ENCODE results near the gene NEDD1.

DNA sequence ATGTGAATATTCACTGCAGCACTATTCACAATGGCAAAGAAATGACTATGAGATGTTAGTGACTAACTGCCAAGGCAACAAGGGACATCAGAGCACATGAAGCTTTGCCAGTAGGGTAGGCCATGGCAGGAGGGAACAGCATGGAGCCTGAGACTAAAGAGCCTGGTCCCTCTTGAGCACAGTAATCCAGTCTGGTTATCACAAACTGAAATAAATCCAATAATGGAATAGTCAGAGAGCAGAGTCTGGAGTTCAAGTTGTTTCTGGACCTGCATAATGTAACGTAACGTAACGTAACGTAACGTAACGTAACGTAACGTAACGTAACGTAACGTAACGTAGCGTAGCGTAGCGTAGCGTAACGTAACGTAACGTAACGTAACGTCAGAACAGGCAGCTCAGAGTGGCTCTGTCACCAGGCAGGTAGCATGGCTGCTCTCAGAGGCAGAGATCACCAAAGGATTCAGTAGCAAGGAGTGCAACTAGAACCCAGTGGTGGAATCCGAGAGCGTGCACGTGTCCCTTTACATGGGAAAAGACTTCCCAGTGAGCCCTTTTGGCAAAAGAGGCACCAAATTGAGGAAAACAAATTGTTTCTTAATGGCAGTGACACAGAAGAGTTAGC, 85.7 kb upstream of the USP44 start:
- PRO-cap, 4 experiments: no peak in any of the 4 experiments
- RAMPAGE, long total RNA, 2 experiments: no peak in any of the 2 experiments
- RRBS: no CpG with 5 or more reads among the region's 24 CpGs

DNA sequence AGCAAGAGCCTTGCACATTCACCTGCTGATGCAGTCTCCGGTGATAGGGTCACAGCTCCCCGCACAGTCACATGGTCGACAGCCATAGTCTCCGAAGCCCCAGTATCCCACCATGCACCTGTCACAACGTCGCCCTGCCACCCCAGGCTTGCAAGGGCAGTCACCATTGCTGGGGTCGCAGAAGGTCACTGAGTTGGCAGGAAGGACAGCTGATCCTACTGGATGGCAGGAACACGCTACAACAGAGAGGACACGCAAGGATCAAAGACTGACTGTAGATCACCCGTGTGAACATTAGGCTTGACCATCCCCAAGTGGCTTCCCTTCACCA, 107.1 kb downstream of the NTN4 start:
- PRO-cap, 4 experiments: no peak in any of the 4 experiments
- RAMPAGE, long total RNA, 2 experiments: no peak in any of the 2 experiments
- RRBS: no CpG with 5 or more reads among the region's 10 CpGs

GRCh38 chr12:95742563-95742930, 48.0 kb downstream of the NTN4 start:
- PRO-cap, 4 experiments: no peak in any of the 4 experiments
- RAMPAGE, long total RNA, 2 experiments: no peak in any of the 2 experiments
- RRBS: no CpG with 5 or more reads among the region's 2 CpGs

GRCh38 chr12:95786826-95787547, 3.6 kb downstream of the NTN4 start:
- PRO-cap, 4 experiments: no peak in any of the 4 experiments
- RAMPAGE, long total RNA, 2 experiments: start-site peak on the minus strand in 1 of 2 experiments, at chr12:95786952-95787495 at its widest, 6 to 10 reads per replicate
- RRBS: no CpG with 5 or more reads among the region's 16 CpGs

- PRO-cap, 4 experiments: no peak in any of the 4 experiments
- RAMPAGE, long total RNA, 2 experiments: no peak in any of the 2 experiments
- RRBS: no CpG with 5 or more reads among the region's 5 CpGs
Measured at GRCh38 chr12:95944381-95944645, 1.2 kb downstream of the AMDHD1 start.

DNA sequence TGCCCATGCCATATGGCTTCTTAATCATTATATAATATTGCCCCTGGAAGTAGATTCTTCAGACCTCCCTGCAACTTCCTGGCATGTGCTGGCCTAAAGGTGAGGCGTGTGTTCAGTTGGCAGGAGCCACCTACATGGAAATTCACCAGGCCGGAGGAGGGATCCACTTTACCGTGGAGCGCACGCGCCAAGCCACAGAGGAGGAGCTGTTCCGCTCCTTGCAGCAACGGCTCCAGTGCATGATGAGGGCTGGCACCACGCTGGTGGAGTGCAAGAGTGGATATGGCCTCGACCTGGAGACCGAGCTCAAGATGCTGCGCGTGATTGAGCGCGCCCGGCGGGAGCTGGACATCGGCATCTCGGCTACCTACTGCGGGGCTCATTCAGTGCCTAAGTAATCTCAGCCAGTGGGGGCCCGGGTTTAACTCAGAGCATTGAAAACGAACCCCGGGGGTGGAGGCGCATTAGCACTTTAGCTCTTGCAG, 13.5 kb downstream of the AMDHD1 start:
- PRO-cap, 4 experiments: no peak in any of the 4 experiments
- RAMPAGE, long total RNA, 2 experiments: no peak in any of the 2 experiments
- RRBS: 41% methylated on average over 5 of the region's 24 CpGs

- PRO-cap, 4 experiments: peak in 1 of 4 experiments; most common plus-strand start chr12:96194930 (in 1)
- RAMPAGE, long total RNA, 2 experiments: no peak in any of the 2 experiments
- RRBS: 1% methylated on average over 23 of the region's 35 CpGs
Measured at GRCh38 chr12:96194804-96195003, 529 bp downstream of the ELK3 start.

DNA sequence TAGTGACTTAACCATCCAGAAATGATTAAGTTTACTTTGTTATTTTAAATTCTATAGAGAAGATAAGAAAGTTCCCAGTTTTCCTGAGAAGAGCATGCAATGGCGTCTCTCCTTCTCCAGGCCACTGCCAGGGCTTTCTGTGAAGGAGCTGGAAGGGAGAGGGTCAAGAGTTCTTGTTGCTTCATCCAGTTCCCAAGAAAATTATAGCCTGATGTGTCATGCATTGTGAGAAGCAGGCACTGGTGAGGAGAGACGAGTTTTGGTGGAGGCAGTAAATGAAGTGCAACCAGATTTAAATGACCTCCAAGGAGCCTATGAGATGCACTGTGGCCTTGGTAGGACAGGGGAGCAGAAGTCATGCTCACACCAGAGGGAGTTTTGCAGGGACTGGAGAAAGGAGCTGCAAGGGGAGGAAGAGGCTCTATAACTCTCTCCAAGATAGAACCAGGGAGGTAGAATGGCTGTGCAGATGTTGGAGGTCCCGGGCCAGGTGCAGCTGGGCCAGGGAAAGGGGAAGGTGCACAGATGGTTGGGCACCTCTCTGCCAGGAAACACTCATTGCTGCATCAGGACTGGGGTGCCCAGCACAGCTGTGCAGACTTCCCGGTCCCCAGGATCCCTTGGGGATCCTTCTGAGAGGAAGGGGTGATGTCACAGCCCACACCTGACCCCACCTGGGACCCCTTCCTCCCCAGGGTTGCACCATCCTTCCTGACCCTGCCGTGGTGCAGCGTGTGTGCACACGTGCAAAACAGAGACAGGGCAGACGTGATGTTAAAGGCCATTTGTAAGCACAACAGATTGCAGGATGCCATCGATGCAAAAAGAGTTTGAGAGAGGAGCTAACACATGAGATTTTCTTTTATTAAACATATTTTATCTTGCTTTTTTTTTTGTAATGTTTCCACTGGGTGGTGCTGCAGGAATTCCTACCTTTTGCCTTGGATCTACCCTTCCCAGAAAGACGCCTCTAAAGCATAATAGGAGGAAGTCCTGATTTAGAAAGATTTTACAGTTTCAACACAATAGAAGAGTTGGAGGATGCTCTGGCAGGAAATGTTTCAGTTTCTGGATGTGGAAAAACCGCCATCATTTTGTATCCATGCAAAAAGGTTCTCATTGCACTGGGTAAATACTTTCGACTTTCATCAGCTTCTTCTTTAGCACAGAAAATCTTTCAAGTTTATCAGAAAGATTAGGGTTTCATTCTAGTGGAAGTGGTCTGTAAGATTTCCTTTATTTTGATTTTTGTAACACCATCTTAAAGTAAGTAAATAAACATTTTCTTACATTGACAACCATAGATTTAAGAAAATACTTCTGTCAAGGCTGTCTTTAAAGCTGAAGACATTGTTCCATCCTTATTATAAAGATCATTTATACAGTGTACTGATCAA, 14.7 kb downstream of the ELK3 start:
- PRO-cap, 4 experiments: peak in 1 of 4 experiments; most common plus-strand start position 1,025 of the sequence (in 1)
- RAMPAGE, long total RNA, 2 experiments: no peak in any of the 2 experiments
- RRBS: 100% methylated on average over 1 of the region's 12 CpGs

- PRO-cap, 4 experiments: peak in 3 of 4 experiments; most common plus-strand start chr12:96234373 (in 1); most common minus-strand start chr12:96234205 (in 2)
- RAMPAGE, long total RNA, 2 experiments: no peak in any of the 2 experiments
- RRBS: no CpG with 5 or more reads among the region's 21 CpGs
Measured at GRCh38 chr12:96233972-96234686, 40.0 kb downstream of the ELK3 start.

GRCh38 chr12:96279488-96280286, 85.5 kb downstream of the ELK3 start:
- PRO-cap, 4 experiments: no peak in any of the 4 experiments
- RAMPAGE, long total RNA, 2 experiments: no peak in any of the 2 experiments
- RRBS: no CpG with 5 or more reads among the region's 6 CpGs

- PRO-cap, 4 experiments: no peak in any of the 4 experiments
- RAMPAGE, long total RNA, 2 experiments: start-site peak on the minus strand in 1 of 2 experiments, at chr12:96281146-96281253 at its widest, 8 reads per replicate
- RRBS: no CpG with 5 or more reads among the region's 10 CpGs
Measured at GRCh38 chr12:96280287-96281314, 86.4 kb downstream of the ELK3 start.

DNA sequence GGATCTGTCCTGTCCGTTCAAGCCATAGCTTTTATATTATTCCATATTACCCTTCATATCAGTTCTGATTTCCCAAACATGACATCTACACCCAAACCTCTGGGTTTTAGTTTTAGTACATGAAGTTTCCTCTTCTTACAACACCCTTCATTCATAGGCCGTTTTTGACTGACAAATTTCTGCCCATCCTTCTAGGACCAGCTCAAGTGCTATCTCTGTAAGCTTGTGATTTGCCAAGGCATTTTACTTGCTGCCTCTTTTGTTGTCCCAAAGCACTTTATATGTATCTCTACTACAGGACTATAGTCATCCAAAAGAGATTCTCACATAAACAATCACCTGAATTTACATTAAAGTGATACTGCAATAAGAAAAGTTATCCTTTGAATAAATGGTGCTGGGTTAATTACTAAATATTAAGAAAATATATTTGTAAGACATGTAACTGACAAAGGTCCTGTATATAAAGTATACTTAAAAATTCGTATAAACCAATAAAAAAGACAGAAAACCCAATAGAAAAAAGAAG, 91.0 kb downstream of the CDK17 start:
- PRO-cap, 4 experiments: no peak in any of the 4 experiments
- RAMPAGE, long total RNA, 2 experiments: start-site peak on the minus strand in 1 of 2 experiments, centred at position 185 of the sequence, 26 reads per replicate
- RRBS: no CpG with 5 or more reads among the region's 3 CpGs

DNA sequence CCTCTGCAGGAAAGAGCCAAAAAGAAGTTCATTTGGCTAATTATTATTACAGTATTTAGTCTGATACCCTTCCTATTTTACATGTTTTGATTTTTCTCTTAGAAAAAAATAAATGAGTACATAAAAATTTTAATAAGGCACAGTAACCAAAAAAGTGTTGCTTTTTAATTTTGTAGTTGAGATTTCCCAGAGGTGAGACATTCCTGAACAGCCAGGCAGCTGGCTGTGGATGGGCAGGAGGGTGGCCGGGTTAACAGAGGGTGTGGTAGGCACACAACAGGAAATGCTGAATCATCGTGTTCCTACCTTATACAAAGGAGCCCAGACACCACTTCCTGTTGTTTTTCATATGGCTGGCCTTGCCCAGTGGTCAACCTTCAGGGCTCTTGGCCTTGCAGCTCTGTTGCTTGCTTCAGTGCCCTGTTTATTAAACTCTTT, 11.6 kb downstream of the CFAP54 start:
- PRO-cap, 4 experiments: peak in 1 of 4 experiments; most common plus-strand start position 338 of the sequence (in 1); most common minus-strand start position 225 of the sequence (in 1)
- RAMPAGE, long total RNA, 2 experiments: no peak in any of the 2 experiments
- RRBS: no CpG with 5 or more reads among the region's 2 CpGs

DNA sequence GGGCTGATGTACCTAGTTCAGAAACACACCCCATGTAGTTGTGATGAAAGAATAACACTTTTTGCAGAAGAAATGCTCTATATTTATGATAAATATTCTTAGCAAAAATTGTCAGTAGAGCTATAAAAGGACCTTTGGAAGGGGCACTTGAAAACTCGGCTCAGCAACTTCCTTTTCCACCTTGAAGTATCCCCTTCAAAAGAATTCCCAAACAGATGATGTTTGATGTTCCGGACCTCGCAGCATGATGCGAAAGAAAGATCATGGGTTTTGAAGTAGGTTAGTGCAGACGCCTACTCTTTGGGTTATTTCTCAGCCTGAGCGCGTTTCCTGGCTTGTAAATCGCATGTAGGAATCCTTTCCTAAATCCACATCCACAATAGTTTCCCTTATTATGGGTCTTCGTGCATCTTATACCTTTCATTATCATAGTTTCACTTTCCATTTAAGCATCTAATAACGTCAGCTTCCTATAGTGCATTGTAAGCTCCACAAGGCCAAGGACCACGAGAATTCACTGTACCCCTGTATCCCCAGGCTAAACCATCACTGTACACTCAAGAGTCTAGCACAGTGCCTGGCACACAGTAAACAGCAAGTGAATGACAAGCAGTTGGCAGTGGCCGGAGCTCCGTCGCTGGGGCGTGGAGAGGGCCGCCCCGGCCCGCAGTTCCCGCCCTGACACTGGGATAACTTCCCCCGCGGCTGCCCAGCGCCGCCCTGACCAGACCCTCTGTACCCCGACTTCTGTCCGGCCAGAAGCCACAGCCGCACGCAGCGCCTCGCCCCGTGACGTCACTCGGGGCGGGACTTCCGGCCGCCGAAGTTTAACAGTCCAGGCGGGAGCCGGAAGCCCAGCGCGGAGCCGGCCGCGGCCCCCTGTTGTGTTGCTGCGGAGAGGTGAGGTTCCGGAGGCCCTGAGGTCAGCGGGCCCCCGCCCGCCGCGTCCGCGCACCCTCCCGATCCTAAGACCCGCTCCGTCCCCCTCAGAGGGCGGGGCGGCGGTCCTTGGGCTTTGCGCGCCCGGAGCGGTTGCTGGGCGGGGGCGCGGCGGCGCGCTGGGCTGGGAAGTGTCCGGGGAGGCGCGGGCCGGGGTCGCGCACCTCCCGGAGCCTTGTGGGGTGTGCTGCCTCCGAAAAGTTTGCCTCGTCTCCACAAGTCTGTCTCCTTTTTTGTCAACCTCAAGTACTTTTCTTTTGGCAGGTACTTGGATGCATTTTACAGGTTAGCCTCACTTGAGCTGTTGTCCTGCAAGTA, at the start of gene NEDD1:
Gene NEDD1, plus strand, starts transcription at position 857 of the 1,257 bp plus-strand sequence.
- PRO-cap, 4 experiments: peak in 4 of 4 experiments; most common plus-strand start position 833 of the sequence (in 4); most common minus-strand start position 801 of the sequence (in 3)
- RAMPAGE, long total RNA, 2 experiments: start-site peak on the plus strand in 1 of 2 experiments, centred at position 850 of the sequence, 440 reads per replicate
- RRBS: 2% methylated on average over 42 of the region's 77 CpGs

- PRO-cap, 4 experiments: peak in 1 of 4 experiments; most common minus-strand start chr12:97000339 (in 1)
- RAMPAGE, long total RNA, 2 experiments: no peak in any of the 2 experiments
- RRBS: no CpG with 5 or more reads among the region's 1 CpG
Measured at GRCh38 chr12:97000164-97000424, 93.0 kb downstream of the NEDD1 start.

GRCh38 chr12:97274925-97276091, 368.3 kb downstream of the NEDD1 start:
- PRO-cap, 4 experiments: no peak in any of the 4 experiments
- RAMPAGE, long total RNA, 2 experiments: no peak in any of the 2 experiments
- RRBS: no CpG with 5 or more reads among the region's 20 CpGs

DNA sequence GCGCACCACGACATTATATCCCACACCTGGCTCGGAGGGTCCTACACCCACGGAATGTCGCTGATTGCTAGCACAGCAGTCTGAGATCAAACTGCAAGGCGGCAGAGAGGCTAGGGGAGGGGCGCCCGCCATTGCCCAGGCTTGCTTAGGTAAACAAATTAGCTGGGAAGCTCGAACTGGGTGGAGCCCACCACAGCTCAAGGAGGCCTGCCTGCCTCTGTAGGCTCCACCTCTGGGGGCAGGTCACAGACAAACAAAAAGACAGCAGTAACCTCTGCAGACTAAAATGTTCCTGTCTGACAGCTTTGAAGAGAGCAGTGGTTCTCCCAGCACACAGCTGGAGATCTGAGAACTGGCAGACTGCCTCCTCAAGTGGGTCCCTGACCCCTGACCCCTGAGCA, 791.2 kb upstream of the TMPO start:
- PRO-cap, 4 experiments: peak in 1 of 4 experiments; most common plus-strand start position 284 of the sequence (in 1)
- RAMPAGE, long total RNA, 2 experiments: no peak in any of the 2 experiments
- RRBS: no CpG with 5 or more reads among the region's 9 CpGs

DNA sequence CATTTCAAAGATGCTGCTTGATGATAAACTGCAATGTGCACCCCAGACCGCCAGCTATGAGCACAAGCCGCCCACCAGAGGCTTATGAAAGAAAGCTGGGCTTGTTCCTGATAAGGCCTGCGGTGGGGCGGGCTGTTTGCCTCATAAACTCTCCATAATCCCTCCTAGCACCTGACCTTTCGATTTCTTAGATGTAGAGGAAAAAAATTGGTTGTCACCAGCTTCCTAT, 759.3 kb upstream of the TMPO start:
- PRO-cap, 4 experiments: no peak in any of the 4 experiments
- RAMPAGE, long total RNA, 2 experiments: no peak in any of the 2 experiments
- RRBS: no CpG with 5 or more reads among the region's 5 CpGs

DNA sequence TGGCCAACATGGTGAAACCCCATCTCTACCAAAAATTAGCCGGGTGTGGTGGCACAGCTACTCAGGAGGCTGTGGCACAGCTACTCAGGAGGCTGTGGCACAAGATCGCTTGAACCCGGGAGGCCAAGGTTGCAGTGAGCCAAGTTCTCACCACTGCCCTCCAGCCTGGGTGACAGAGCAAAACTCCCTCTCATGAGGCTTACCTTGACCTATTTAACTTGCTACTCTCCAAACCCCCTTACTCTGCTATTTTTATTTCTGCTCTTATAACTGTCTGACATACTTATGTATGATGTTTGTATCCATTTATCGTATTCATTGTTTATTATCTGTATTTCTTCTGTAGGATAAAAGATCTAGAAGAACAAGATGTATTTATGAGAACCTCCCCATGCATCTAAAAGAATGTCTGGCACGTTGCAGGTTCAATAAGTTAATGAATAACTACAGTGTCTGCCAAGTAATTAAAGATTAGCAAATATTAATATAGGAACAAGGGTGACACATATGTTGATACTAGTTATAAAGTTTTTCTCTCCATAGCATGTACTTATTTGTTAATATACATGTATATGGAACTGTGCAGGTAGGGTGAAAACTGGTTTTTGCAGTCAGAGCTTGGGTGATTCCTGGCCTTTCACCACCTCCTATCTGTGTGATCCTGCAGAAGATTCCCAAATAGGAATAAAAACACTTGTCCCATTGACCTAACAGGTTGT, 15.5 kb upstream of the TMPO start:
- PRO-cap, 4 experiments: no peak in any of the 4 experiments
- RAMPAGE, long total RNA, 2 experiments: no peak in any of the 2 experiments
- RRBS: 94% methylated on average over 1 of the region's 5 CpGs

DNA sequence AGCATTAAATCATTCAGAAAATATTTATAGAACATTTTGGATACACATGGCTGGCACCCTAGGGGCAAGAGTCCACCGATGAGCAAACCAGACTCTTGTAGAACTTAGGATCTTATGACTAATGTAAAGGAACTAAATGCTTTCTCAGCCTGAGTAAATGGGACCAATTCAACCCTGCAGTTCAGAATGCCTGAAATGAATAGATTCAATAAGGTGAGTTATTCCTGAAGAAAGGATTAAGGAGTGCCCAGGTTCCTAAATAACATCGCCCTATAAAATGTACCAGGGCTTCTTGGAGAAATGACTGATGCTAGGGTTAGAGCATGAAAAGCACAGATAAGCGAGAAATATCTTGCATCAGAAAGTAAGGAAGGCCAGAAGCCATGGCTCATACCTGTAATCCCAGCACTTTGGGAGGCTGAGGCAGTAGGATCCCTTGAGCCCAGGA, 19.1 kb upstream of the SLC25A3 start:
- PRO-cap, 4 experiments: no peak in any of the 4 experiments
- RAMPAGE, long total RNA, 2 experiments: no peak in any of the 2 experiments
- RRBS: no CpG with 5 or more reads among the region's 3 CpGs